SUDHL5 (cell line): ENCODE data around the gene RAPGEF3.

- PRO-cap, result no peak
Observed at GRCh38 chr12:46373212-46374440, 1.1 kb upstream of the SLC38A2 start.

DNA sequence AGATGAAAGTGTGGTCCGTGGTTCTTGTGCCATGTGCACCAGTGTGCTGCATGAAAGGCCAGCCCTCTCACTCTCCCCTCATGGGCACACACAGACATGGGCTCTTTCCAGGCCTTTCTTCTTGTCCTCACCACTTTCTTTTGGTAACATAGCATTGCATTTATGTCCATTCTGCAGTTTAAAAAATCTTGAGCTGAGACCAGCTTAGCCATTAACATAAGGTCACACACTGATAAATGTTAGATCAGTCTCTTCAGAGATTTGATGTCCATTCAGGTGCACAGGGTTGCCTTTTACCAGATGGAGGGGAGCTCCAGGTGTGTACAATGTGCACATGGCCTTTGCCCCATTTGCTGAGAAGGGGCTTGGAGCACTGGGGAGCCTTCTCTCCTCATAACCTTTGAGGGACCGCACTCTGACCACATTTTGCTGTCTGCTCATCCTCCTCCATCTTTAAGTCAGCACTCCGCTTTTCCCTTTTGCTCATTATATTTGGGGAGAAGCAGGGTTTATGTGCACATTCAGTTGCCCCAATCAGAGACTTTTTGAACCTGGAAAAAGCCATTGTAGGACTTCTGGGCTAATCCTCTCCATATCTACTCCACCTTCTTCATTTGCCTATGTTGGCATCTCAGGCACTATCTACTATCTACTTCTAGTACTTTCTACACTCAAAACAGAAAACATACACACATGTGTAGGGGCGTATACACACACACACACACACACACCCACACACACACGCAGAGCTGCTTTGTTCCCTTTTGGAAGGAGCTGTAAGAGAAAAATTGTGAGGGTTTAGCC, 28.7 kb upstream of the SLC38A2 start:
- PRO-cap, result no peak

DNA sequence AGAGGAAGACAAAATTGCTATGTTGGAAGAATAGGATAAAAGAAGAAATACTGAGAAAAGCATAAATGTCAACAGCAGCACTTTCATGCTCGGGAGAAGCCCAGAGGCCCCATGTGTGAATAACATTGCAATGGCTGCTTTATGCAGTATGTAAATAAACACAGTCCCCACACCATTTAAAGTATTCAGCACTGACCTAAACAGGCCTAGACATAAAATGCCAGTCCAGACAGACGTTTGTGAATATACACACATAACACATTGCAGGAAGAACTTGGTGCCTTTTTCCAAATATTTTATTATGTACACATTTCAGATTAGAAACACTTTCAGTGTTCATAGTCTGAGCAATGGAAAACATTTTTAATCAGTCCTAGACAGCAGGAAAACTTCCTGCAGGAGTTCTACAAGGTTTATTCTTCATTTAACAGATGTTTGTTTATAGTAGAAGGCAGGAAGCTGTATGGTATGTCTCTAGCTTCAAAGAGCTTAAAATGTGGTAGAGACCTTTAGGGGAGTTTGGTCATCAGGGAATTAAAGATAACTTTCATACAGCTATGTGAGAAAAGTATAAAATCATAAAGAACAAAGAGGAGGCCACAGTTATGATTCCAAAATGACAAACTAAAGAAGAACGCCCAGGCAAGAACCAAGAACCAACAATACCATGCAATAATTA, 30.5 kb upstream of the SLC38A2 start:
- PRO-cap, result no peak

- PRO-cap, result no peak
Observed at GRCh38 chr12:46493132-46494320, 121.0 kb upstream of the SLC38A2 start.

DNA sequence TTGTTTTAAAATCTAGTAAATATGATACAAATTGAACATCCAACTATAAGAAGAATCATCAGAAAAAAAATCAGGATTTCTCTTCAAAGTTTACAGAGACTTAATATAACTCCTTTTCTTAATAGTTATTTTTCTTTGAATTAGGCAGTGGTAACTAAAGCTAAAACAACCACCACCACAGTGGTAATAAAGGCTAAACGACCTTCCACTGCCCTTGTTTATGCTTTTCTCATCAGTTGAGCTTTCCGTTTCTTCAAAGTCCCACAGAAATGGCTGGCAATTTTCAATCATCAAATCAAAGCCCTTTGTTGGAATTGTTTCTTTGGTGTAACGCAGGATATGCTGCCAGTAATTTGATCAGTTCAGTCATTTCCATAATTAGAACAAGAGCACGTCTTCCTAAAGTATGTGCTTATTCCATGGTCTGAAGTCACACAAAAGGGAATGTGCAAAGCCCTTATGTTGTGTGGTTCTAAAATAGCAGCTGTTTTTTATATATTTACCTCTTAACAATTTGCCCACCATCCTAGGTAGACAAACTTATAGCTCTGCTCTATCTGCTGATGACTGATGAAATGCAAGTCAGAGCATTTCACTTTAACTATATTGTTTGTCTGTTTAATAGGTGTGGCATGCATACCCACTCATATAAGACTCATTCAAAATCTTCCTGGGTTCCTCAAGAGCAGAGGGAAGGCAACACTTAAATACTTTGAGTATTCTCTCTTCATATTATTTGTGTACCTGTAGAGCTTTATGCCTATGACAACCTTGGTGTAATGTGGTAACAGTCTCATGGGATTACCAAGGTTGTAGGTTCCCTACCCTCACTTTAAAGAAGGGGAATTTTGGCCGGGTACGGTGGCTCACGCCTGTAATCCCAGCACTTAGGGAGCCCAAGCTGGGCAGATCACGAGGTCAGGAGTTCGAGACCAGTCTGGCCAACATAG, 176.1 kb upstream of the SLC38A2 start:
- PRO-cap, result no peak

- PRO-cap, result bidirectional peak, plus-strand start at chr12:47218520, minus-strand start at chr12:47218425
Observed at GRCh38 chr12:47218319-47218739, 138.6 kb upstream of the AMIGO2 start.

GRCh38 chr12:47267763-47268141, 188.0 kb upstream of the AMIGO2 start:
- PRO-cap, result no peak

DNA sequence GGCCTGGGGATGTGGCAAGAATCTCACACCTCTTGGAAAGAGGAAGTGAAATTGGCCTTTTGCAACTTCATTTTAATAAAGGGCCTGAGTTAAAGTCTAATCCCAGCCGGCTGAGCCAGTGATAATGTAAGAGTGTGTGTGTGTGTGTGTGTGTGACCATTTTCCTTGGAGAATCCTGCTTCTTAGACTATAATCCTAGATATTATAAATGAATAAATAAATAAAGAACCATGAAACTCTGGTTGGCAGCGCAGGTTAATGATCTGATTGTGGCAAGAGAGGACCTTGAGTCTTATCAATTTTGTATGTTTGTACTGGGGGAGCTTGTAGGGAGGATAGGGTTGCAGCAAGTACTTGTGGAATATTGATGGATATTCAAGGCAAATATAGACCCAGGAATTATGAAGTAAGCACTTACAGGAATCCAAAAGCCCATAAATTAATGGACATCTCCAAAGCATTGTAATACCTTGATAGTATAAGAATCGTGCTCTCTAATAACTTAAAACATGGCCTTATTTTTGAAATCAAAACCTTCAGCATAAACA, 233.2 kb upstream of the AMIGO2 start:
- PRO-cap, result no peak

GRCh38 chr12:47353513-47354034, 273.8 kb upstream of the AMIGO2 start:
- PRO-cap, result no peak

- PRO-cap, result no peak
Observed at GRCh38 chr12:47739667-47740350, 14.5 kb upstream of the ENDOU start.

GRCh38 chr12:47741249-47742009, 16.1 kb upstream of the ENDOU start:
- PRO-cap, result bidirectional peak, plus-strand start at chr12:47741709, minus-strand start at chr12:47741521

DNA sequence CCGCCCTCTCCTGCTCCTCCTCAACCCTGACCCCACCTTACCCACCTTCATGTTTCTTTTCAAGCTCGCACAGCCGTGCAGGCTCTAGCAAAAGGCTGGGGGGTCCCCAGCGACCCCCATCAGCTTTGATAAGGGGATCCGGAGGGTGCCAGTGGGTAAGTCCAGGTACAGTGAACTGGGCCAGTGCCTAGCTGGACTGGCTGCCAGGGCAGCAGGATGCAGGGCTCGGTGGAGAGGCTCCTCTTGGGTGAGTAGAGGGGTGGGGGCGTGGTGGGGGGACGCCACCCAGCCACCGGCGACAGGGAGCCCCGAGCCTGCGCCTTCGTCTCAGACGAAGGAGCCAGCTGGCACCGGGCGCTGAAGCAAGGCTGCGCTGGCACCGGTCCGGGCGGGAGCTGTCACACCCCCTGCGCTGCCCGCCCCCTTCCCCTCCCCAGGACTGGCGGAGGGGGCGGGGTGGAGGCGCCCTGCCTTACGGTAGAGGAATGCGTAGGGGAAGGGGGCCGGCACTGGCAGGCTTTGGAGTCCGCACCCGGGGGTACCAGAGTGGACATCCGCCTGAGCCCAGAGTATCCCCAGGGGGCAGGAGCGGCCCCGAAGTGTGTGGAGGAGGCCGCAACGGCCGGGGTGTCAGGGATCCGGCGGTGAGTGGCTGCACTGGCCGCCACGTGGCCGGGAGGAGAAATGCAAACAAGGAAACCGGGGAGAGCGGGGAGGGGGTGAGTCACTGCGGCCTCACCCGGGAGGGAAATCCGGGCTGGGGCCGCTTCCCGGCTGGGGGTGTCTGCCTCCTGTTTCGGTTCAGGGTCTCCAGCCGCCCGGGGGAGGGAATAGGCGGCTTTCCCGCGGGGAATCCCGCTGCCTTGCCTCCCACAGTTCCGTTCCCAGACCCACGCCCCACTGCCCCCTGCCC, at the start of gene RAPGEF3:
Gene RAPGEF3 (minus strand): TSS at position 375 of the 913 bp plus-strand sequence.
- PRO-cap, result bidirectional peak, plus-strand start at position 694 of the sequence, minus-strand start at position 601 of the sequence

GRCh38 chr12:47807417-47807904, 12.2 kb downstream of the HDAC7 start:
- PRO-cap, result no peak

DNA sequence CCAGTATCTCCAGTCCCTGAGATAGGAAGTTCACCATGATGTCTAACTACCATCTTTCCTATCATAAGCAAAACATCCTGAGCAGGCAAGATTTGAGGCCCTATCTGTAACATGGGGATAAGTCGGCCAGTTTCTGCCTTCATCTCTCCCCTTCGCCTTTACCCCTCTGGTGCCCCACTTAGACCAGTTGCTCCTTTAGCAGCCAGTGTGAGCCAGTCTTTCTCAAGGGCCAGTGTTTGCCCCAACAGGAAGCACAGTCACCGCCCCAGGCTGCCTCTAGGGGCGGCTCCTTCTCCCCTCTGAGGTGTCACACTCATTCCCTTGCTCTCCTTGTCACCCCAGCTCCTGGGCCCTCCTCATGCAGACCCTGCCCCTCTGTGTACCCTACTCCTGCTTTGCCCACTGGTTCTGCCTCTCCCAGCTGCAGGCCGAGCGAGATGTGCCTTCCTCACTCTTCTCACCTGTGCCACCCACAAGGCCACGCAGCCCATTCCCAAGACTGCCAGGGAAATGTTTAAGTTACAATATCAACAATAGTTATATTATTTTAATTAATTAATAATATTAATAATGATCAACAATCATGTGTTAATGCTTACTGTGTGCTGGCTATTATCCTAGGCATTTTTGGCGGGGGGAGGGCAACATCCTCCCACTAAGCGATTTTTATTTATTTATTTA, 10.7 kb downstream of the HDAC7 start:
- PRO-cap, result bidirectional peak, plus-strand start at position 129 of the sequence, minus-strand start outside the sequence; bidirectional peak, plus-strand start at position 307 of the sequence, minus-strand start at position 168 of the sequence

DNA sequence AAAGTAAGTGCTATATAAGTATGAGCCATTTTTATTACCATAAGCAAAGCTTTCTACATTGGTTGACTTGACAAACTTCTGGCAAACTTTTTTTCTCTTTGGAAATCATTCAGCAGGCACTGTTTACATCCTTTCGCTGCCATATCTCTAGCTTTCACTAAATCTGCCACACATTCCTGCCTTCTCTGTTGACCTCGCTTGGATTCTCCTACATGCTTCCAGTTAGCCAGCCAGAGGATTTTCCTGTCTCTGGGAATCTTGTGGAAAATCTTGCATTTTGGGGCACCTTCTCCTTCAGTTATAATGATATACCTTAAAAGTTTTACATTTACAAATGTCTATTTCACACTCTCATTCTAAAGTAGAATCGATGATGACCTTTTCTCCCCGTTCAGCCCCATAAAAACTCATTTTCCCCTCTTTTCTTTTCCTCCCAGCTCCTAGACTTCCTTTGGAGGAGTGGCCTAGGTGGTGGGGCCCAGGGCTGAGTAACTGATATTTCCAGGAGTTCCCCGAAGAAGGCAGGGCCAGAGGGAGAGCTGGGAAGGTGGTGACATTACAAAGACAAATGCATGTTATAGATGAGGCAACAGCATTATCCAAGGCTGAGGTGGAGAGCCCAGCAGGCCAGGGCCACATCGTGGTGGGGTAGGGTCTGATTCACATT, 22.0 kb upstream of the HDAC7 start:
- PRO-cap, result no peak

DNA sequence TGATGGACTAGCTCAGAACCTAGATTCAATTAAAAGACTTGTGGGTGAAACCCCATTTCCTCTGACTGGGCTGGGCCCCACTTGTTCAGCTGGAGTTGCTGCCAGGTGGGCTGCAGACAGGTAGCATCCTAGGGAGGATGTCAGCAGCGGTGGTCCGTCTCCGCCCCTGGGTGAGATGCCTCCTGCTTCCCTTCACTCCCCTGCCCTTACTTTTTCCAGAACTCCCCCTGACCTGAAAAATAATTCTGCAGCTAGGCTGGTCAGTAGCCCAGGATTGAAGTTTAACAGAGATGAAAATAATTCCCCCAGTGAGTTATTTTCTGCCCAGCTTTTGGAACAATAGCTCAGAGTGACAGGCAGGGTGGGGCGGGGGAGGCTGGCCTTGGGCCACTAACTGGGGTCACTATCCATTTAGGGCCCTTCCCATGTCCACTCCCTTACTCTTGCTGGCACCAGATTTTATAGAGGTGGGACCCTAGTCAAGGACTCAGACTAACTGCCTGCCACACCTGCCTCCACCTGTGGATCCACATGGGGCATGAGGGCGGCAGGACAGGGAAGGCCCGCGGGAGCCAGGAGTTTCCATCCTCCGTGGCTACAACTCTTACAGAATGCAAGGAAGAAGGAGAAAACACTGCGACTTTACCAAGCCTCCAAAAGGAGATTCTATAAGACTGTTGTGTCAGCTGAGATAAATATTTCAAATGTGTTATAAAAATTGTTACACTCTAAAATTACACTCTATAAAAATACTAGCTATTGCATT, 10.2 kb downstream of the VDR start:
- PRO-cap, result no peak

GRCh38 chr12:47905261-47905994, 634 bp upstream of the VDR start:
- PRO-cap, result no peak

- PRO-cap, result no peak
Observed at GRCh38 chr12:47938795-47939677, 24.4 kb upstream of the TMEM106C start.

DNA sequence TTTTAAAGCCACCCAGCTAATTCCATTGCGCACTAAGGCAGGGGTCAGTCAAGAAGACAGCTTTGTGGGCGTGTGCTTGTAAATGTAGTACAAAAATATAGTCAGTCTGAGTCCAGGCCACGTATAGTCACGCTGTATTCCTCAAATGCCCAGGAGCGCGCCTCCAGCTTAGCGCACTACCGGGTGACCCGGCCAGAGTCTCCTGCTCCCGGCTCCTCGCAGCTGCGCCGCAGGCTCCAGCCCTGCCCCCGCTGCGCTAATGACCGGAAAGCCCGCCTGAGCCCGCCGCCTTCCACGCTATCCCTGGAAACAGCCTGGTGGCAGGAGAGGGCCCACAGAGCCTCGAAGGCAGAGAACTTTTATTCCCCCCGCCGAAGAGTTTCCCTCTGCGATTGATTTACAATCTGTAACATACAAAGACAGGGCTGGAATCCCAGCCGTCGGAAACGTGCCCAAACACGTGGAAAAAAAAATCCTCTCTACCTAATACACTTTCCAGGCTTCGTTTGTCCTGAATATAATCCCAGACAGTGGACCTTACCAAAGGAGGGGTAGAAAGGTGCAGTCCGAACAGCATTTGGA, 1.5 kb downstream of the COL2A1 start:
- PRO-cap, result no peak

DNA sequence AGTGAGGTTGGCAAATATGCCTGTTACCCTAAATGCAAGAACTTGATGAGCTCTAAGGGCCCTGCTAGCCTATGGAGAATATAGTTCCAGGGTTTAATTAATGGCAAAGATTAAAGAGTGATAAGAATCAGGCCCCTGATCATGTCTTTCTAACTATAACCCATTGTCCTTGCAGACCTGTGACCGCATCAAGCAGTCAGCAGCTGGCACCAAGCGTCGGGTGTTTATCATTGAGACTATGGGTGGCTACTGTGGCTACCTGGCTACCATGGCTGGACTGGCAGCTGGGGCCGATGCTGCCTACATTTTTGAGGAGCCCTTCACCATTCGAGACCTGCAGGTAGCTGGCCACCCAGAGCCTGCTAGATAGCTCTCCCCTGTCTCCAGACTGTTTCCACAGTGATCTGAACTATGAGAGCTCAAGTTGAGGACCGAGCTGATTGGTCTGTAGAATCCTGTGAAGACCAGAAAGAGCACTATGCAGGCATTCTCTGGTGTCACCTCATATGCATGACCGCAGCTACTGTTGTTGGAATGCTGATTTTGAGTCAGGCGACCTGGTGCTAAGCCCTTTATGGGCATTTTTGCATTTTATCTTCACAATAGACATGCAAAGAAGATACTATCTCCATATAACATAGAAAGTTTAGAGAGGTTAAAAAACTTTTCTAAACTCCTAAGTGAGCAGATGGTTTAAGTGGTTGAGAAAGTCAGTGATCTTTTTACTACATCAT, 14.5 kb downstream of the ASB8 start:
- PRO-cap, result no peak